Smooth muscle cell (in vitro differentiated cells): ENCODE measurements around the genes RABIF and MYBPH.

GRCh38 chr1:202810390-202811044 lies 2.3 kb upstream of the KDM5B start:
- RAMPAGE, long total RNA = start-site peak on the plus strand at chr1:202810949-202810967, 84 and 50 reads in 2 replicates

DNA sequence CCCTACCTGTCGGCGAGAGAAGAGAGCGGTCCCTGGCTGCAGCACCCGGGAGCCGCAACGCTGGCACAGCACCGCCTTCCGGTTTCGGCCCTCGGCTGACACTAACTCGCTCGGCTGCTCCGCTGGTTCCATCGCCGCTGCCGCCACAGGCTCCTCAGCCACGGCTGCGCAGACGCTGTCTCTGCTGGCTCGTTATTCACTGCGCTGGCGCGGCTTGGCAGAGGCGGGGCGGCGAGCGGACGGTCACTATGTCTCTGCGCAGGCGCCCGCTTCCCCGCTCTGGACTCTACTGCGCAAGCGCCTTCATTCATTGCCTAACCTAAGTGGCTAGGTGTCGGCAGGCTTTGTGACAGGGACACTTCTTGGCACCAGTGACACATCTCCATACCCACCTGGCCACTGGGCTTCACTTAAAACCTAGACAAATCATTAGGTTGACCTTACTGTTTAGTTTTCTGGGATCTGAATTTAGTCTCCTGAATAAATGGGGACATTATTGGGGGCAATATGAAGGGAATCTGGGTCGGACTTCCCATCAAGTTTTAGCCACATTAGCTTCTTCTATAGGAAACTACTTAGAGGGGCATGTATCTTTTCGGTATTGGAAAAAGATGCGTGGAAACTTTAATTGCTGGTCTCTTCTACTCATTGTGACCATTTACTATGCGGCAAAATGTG lies at the start of gene RABIF:
RABIF (minus strand) TSS at position 183 of the 678 bp plus-strand sequence.
- RAMPAGE, long total RNA = start-site peak on the minus strand centred at position 166 of the sequence, 43 bp wide, 222 and 196 reads in 2 replicates

DNA sequence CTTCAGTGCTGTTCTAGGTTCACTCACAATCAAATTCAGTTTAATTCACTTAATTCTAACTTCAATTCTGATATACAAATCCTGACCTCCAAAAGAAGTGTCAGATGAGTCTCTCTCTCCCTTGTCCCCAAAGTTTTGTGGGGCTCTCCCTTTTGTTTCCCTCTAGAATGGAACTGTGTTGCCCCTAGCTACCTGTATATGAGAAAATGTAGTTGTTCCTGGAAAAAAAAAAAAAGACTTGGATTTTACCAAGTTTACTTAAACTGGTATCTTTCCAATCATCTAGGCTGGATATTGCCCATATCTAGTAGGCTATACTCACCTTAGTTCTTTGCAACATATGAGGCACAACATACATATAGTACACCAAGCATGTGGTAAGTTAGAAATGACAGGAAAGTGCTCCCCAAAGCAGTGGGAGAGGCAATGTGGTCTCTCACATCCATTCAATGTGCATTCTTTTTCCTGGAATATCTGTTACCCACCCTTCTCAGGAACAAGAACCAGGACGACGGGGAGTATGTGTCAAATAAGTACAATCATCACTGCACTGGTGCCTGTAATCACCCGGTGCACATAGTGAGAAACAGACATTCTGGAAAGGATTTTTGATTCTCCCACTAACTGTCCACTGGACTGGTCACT lies 3.0 kb upstream of the RABIF start:
- RAMPAGE, long total RNA = no peak

DNA sequence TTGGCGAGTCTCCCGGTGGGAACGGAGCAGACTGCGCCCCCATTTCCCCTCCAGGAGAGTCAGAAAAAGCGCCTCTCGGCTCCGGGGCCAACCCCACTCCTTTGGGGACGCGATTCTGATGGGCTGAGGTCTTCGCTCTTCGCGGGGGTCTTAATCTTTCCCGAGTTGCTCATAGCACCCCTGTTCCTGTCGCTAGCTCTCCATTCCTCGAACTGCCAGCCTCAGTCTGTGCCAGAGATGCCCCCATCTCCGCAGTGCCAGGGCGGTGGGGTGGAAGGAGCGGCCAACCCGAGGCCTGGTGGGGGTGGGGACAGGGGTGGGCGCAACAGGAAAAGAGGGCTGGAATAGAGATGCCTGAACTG lies 604 bp downstream of the PPFIA4 start:
- RAMPAGE, long total RNA = no peak

- RAMPAGE, long total RNA = no peak
Observed at GRCh38 chr1:203069252-203069766, 16.5 kb downstream of the MYOG start.

DNA sequence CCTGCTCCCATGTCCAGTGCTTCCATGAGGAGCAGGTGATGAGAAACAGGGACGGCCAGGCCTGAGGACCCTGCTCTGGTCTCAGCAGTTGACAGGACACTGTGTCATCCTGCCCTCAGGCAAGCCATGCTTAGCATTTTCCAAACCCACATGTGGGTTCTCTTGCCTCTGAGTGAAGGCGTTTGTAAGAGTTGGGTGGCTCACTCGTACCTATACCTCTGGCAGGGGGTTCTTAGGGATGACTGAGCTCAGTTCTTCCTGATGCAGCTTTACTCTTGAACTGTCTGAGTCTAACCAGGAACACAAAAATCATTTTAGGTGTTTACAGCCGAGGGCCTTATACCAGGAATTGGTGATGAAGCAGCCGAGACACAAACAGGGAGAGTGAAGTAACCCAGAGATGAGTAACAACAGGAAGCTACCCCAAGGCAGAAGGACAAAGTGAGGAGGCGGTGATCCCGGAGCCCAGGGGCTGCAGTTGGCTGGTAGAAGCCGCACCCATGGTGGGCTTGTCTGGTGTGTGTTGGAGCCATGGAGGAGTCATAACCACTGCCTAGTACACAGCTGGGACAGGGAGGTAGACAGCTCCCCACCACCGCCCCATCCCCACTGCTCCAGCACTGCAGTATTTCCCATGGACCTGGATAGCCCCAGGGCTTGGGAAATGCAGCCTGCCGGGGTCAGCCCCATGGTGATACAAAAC lies 21.4 kb downstream of the MYBPH start:
- RAMPAGE, long total RNA = no peak

DNA sequence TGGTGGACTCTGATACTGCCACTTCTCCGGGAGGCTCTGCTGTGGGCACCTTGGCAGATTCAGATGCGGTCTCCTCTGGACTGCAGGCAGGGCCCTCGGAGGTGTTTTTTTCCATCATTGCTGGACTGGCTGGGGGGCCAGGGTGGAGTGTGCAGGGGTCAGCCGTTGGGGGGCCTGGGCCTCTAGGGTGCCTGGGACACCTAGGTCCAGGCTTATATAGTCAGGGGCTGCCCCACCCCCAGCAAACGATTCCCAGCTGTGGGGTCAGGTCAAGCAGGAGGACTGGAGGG lies at the start of gene MYBPH:
MYBPH (minus strand) TSS at position 189 of the 290 bp plus-strand sequence.
- RAMPAGE, long total RNA = no peak

DNA sequence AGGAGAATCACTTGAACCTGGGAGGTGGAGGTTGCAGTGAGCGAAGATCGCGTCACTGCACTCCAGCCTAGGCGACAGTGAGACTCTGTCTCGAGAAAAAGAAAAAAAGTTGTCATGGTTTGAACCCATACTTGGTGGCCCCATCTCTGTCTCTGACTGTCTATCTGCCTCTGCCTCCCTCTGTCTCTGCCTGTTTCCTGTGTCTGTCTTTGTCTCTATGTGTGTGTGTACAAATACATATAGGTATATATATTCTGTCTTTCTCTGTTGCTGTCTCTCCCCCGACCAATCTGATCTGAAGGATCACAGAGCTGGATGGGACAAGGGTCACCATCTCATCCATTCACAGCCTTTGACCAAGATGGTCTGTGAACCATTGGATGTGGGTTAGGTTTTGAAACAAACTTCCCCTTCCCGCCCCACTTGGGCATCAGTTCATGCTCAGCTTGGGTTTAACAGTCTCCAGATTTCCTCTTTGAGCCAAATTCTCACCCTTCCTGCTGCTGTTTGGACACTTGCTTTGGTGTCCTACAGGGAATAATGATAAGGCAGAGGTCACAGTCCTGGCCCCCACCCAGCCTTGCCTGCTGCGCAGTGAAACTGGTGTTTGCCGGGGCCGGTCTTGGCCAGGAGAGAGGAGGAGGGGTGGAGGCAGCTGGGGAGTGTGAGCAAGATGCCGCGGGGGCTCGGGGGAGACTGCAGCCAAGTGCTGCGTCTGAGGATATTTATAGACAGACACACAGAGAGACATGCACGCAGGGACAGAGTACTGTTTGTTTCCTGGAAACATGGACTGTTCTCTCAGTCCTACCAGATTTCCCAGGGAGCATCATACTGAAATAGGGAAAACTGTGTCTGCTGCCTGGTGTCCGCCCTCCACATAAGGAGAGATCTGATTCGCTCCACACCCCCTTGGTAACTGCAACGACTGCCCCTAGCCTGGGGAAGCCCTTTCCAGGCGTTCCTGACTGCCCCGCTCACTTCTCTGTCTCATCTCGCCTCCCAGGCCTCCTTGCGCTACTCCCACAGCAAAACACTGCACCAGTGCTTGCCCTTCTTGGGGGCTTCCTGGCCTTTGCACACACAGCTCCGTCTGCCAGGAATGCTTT lies 27.0 kb upstream of the BTG2 start:
- RAMPAGE, long total RNA = no peak

GRCh38 chr1:203285917-203287039 lies 19.0 kb upstream of the BTG2 start:
- RAMPAGE, long total RNA = no peak

- RAMPAGE, long total RNA = no peak
Observed at GRCh38 chr1:203289120-203290167, 15.9 kb upstream of the BTG2 start.

- RAMPAGE, long total RNA = no peak
Observed at GRCh38 chr1:203324567-203324941, 19.2 kb downstream of the BTG2 start.

DNA sequence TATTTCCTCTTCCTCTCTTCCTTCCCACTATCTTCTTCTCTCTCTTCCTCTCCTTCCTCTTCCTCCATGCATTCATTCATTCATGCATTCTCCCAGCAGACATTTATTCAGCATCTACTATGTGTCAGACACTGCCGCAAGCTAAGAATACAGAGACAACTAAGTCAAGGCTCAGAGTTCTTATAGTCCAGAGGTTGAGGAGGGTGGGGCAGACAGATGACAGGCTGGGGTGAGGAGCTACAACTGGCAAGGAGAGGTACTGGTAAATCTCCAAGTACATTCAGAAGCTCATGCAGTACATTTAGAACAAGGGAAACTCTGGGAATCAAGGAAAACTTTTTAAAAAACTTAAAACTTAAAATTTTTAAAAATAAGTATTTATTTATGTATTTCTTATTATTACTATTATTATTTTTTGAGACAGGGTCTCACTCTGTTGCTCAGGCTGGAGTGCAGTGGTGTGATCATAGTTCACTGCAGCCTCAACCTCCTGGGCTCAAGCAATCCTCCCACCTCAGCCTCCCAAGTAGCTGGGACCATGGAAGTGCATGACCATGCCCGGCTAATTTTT lies 56.5 kb upstream of the FMOD start:
- RAMPAGE, long total RNA = no peak

GRCh38 chr1:203408222-203409118 lies 57.5 kb upstream of the FMOD start:
- RAMPAGE, long total RNA = no peak

DNA sequence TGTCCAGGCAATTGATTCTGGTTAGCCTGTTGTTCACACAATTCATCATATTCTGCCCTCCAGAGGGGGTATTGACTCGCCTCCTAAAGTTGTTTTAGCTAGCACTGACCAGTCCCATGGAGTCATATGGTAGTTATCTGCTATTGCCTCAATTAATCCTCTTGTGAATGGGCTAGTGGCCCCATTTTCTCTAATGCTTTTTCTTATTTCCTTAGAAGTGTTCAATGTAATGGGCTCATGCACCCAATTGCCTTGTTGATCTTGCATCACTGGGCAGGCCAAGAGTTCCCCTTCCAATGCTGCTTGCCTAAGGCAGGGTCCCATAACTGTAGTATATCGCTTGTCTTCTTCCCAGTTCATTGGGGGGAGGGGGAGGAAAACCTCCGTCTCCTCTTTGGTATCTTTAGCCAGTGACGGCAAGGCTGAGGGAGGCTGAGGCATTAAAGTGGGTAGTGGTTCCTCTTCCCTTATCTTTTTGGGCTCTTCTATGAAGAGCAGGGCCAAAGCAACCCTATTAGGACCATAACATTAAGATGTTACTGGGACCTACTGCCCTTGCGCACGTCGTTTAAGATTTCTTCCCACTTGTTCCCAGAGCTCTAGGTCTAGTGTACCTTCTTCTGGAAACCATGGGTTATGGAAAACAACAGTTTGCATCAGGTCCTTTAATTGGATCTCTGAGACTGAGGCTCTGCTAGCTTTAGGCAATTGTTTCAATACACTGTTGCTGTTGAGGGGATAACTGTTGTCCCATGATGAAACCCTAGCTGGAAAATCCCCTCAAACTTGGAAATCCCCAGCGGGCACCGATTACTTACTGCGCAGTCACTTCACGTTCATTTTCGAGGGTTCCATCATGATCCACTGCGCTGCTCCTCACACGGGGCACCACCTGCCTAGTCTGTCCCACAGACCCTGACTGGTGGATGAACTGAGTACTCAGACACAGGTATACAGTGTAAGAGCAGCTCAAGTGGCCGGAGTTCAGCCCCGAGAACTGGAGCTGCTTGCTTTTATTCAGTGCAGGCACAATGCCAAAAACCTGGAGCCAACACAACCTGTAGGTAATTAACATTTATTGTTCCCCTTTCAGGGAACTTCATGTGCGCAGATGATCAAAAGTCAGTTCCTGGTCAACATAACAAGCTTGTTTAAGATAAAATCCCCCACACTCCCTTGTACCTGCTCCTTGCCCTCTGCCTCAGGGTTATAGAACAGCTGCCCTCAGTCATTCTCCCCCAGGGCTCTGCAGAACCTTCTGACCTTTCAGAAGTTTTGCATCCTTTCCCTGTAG lies 46.9 kb upstream of the PRELP start:
- RAMPAGE, long total RNA = no peak

DNA sequence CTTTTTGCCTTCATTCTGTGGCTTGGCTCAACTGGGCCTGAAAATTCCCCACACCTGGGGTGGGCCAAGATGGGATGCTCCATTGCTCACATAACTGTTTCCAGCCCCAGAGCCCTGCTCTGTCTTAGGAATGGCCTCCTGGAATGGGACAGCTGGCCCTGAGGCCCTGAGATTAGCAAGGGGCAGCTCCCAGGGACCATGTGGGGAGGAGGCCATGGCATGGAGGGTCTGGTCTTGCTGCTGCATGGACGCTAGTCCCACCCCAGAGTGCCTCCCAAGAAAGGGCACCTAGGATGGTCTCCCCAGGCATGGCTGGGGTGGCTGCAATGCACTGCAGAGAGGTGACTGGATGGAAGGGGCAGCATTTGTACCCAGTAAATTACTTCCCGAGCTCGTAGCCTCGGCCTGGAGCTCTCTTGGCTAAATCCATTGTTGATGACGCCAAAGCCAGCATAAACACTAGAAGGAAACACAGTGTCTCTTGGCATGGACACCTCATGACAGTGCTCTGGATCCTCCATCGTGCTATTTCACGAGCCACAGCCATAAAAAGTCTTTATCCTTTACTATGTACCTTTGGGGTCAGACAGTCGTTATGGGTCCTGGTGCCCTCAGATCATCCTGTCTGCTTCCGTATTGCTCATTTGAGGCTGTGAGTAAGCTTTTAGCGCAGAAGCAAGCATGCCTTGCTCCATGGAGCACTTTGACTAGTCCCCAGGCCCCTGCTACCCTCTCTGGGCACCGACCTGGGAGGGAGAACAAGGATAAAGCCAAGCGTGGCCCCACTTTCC lies 10.5 kb upstream of the PRELP start:
- RAMPAGE, long total RNA = no peak

DNA sequence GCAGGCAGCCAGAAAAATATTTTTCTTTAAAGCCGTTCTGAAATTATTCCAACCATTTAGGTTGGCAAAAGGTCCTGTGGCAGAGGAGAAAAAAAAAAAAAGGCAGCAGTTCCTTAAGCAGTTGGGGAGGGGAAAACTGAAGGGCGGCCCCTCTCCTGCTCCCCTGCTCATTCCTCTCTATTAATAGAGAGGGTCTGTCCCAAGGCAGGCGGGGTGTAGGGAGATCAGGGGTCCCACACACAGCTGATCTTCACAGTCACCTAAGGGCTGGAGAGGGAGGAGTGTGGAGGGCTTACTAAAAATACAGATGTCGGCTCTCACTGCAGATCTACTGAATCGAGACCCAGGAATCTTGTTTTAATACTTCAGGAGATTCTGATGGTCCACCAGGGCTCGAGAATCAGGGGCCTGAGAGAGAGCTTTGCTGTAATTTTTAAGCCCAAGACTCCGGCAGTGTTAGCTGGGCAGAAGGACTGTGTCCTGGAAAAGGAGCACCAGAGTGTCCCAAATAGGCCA lies 1.3 kb downstream of the PRELP start:
- RAMPAGE, long total RNA = no peak

DNA sequence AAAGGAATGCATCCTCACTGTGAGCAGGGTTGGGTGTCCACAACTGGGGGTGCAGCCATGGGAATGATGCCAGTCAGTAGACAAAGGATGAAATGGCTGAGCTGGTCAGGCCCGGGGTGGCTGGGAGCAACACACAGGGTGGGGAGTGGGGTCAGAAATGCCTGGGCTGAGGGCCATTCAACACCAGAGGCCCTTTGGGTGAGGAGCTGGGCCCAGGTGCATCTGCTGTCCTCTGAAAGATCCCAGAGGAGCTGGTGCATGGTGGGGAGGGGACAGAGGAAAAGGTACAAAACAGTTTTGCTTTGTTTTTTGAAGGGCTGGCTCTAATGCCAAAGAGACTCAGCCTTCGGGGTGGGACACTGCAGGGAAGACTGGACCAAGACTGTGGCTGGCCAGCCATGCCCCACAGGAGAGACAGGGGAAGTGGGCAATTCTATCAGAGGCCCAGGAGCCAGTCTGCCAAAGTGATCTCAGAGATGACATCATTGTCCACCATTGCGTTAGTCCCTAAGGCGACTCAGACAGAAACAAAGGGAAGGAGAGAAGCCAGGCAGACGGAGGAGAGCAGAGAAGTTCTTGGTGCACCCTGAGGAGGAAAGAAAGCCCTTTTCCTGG lies 26.2 kb downstream of the OPTC start:
- RAMPAGE, long total RNA = no peak

- RAMPAGE, long total RNA = no peak
Observed at GRCh38 chr1:203625464-203626279, 960 bp upstream of the ATP2B4 start.

- RAMPAGE, long total RNA = no peak
Observed at GRCh38 chr1:203682632-203683317, 56.1 kb downstream of the ATP2B4 start.

DNA sequence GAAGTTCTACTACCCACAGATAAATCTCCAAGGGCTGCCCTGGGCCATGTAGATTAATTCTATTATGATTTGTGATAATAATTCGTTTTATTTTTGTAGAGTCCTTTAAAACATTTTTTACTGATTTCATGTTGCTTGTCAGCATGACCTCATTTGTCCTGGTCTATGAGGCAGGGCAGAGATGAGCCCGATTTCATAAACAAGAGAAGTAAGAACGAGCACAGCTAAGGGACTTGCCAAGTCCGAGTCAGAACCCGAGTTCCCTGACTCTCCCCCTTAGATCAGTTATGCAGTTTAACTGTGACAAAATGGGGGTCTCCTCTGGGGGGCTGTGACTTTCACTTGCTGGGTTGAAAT lies 31.1 kb upstream of the SOX13 start:
- RAMPAGE, long total RNA = no peak